LHCN-M2 (cell line): ENCODE measurements around a stretch of chr5.

- RAMPAGE, long total RNA = no peak
Observed at GRCh38 chr5:43122230-43122629, 1.5 kb downstream of the ZNF131 start.

DNA sequence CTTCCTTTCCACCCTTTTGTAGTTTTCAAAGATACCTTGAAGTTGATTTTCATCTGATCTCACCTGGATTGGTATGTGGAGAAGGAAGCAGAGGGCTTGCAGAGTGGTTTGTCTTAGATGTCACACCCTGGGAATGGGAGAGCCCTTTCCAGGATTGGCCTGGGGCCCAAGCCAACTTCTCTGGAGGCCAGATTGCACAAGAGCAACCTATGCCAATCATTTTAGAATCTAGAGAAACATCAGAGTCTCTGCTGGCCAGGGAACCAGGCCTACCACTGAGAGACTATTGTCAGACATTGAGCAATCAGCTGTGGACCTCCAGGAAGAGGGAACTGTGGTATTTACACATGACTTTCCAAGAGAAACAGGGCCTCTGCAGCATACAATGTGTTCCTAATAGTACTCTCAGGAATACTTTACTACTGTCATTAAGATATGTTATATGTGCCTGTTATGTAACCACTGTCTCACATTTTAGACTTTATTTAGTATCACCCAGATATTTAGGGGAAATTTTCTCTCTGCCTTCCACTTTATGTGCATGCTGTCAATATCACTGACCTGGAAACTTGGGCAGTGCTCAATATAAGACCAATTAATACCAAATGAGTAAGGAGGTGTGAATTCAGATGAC is 20.4 kb upstream of the CCL28 start:
- RAMPAGE, long total RNA = no peak

DNA sequence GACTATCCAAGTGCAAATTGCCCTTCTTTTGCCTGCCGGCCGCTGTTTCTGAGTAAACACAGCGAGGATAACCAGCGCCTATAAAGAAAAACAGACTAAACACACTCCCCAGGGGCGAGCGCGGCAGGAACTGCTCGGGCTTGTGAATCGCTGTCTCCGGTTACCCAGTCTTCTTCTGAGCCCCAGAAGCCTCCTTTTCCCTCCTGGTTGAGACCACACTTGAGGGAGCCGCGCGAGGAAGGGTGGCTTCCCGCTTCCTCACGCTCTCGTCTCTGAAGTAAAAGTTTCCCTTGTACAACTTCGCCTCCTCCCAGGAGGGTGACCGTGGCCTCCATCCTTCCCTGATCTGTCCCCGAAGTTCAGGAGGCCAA is 1.1 kb downstream of the HCN1 start:
- RAMPAGE, long total RNA = no peak

GRCh38 chr5:50365649-50366321 is 75.3 kb downstream of the EMB start:
- RAMPAGE, long total RNA = no peak

DNA sequence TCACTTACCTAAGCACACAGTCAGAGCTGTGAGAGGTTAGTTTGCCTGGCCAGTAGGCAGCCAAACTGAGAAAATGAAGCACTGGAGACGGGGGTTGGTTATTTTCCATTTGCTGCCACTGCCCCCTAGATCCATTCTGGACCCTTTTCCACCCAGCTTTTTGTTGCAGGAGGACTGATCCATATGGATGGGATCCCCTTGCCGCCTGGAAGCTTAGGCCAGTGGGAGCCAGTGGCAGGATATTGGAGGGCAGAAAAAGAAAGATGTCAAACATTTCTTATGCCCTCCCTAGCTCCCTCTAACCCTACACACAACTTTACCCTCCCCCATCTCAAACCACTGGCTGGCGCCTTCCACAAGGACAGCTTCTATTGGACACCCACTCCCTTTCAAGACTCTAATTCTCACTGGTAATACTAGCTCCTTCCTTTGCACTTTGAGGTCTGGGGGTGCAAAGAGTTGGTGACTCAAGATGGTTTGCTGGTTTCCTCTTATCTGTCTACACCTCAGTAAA is 11.7 kb upstream of the ITGA1 start:
- RAMPAGE, long total RNA = no peak

- RAMPAGE, long total RNA = no peak
Observed at GRCh38 chr5:52892952-52893477, 96.1 kb upstream of the ITGA2 start.

DNA sequence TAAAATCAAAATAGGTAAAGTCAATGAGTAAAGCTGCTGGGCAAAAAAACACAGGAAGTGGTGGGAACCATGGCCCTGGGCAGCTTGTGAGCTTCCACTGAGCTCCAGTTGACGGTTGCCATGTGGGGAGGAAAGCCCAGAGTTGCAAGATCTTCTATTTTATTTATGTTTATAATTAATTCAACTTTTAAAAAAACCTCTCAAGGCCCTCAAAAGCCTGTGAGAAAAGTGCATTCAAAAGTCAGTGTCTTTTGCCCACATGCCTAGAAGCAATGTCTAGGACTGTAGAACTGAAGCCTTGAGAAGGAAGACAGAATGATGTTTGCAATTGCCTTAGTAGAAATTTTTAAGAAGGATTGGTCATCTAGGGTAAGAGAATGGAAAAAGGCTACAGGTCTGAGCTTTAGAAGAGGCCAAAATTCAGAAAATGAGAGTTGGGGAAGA is 81.4 kb upstream of the ITGA2 start:
- RAMPAGE, long total RNA = no peak

DNA sequence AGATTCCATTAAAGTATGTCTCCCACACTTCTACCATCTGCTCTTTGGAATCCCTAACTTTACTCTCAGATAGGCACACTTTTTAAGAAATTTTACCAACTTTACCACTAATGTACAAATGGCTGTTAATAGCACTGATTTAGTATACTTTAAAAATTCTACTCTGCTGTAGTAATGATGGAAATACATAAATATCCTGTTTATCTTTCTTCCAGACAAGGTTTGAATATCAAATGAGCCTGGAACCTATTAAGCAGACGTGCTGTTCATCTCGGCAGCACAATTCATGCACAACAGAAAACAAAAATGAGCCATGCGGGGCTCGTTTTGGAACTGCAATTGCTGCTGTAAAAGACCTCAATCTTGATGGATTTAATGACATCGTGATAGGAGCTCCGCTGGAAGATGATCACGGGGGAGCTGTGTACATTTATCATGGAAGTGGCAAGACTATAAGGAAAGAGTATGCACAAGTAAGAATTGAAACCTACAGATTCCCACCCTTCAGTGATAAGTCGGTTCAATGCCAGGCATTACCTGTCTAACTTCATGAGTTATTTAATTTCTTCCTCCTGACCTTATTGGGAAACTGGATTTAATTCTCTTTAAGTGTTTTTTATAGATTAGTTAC is 79.1 kb upstream of the ITGA2 start:
- RAMPAGE, long total RNA = no peak

DNA sequence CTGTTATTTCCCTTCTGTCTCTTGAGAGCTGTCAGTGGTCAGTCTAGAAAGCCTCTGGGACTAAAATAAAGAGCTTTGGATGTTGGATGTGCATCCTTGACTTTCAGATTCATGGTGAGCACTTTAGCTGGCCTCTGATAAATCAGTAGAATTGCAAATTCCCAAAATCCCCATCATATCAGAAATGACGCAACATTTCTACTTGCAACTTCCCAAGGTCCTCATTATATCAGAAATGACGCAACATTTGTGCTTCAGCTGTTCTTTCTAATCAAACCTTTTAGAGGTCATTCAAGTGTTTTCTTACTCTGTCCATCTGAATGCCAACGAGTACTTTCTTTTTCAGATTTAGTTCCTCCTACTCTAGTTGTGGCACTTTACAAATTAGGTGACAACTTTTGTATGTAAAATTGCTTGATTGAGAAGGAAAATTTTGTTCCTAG is 167.3 kb upstream of the MOCS2 start:
- RAMPAGE, long total RNA = no peak

GRCh38 chr5:53485789-53486660 is 5.6 kb downstream of the FST start:
- RAMPAGE, long total RNA = no peak

- RAMPAGE, long total RNA = no peak
Observed at GRCh38 chr5:53997066-53997730, 313.2 kb downstream of the ARL15 start.

DNA sequence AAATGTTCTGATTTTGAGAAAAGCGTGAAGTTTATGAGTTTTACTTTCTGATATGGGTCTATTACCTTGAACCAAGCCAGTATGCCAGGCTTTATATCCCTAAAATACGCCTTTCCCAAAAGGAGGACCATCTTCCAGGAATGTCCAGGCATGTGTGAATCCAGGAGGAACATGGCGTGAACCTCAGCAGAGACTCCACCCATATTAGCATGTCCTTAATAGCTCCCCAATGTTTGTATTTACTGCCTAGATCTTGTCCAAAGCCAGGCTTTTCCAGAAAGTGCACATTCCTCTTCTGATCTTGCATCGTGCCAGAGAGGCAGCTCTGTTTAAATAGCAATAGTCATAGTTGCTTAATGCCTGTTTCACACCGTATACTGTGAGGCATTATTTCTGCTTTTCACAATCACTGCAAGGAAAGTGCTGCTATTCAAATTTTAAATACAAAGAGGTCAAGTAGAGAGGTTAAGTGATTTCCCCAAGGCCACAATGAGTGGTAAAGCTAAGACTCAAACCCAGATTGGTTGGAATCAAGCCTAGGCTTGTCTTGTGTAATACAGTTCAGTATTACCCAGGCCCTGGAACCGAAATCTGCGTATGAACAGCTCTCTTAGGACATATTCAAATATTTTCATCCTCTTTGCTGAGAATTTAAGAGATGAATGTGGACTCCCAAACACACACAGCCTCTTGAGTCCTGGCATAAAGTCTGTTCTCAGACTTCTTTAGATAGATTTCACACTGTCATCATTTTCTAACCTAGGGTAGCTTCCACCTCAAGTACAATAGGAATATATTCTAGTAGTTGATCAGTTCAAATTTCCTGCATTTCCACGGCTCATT is 153.6 kb downstream of the SNX18 start:
- RAMPAGE, long total RNA = no peak

DNA sequence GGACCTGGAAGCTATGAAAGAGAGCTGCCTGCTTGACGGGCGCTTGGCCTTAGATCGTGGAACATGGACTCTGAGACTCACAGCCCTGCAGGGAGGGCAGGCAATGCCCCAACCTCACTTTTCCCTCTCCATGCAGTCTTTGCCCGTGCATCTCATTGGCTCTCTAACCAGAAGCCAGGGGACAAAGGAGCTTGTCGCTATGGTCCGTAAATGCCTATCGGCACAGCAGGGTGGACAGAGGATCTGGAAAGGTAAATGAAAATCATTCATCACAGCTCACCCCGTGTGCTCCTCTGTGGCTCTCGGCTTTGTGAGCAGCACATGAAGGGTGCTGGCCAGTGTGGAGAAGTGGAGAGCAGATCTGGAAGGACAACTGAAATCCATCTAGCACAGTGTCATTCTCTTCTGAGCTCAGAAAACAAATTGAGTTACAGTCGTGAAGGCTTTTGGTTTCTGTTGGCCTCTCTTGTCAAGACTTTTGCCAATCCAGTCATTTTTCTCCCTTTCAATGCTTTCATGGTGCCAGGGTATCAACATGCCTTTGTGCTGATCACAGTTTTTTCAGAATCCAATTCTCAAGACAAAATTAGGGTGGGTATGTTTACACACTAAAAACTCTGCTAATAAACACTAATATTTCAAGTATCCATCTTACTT is 186.2 kb downstream of the SNX18 start:
- RAMPAGE, long total RNA = no peak

DNA sequence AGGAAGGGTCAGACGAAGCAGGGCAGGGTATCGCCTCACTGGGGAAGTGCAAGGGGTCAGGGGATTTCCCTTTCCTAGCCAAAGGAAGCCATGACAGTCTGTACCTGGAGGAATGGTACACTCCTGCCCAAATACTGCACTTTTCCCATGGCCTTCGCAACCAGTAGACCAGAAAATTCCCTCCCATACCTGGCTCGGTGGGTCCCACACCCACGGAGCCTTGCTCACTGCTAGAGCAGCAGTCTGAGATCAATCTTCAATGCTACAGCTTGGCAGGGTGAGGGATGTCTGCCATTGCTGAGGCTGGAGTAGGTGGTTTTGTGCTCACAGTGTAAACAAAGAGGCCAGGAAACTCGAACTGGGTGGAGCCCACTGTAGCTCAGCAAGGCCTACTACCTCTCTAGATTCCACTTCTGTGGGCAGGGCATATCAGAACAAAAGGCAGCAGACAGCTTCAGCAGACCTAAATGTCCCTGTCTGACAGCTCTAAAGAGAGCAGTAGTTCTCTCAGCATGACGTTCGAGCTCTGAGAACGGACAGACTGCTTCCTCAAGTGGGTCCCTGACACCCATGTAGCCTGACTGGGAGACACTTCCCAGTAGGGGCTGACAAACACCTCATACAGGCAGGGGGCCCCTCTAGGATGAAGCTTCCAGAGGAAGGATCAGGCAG is 5.6 kb upstream of the GZMA start:
- RAMPAGE, long total RNA = no peak

DNA sequence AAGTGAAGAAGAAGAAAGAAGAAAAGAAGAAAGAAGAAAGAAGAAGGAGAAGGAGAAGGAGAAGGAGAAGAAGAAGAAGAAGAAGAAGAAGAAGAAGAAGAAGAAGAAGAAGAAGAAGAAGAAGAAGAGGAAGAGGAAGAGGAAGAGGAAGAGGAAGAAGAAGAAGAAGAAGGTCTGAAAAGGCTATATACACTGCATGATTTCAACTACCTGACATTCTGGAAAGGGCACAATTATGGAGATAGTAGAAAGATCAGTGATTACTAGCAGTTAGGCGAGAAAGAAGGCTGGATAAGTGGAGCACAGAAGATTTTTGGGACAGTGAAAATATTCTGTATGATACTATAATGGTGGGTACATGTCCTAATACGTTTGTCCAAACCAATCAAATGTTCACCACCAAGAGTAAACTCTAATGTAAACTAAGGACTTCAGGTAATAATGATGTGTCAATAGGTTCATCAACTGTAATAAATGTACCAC is 21.2 kb downstream of the MCIDAS start:
- RAMPAGE, long total RNA = no peak

DNA sequence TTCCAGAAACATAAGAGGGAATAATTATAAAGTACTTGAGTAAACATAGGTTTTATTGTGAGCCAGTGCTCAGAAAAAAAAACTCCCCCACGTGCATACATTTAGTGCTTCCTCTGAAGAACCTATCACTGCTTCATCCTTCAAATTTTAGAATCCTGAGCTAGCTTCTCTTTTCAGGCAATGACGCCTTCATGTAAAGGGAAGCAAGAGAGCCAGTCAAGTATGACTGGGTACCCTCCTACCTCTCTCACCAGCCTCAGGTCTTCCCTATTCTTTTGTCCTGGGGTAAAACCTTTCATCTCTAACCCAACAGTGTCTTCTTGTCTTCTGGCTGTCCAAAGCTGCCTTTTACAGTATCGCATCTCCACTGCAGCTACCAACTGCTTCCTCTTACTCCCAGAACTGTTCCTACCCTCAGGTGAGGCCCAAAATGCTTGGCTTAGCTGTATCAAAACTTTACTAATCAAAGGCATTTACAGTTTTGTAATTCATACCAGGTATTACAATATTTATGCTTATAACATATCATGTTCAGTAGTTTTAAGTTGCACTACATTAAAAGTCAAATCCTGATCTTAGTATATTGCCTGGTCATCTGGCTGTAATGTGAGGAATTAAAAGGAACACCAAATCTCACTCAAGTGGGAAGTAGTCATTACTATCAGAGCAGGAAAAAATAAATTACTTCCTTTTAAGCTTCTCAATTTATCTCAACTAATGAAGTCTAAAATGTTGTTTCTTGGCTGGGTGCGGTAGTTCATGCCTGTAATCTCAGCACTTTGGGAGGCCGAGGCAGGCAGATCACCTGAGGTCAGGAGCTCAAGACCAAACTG is 31.8 kb downstream of the PLPP1 start:
- RAMPAGE, long total RNA = no peak

GRCh38 chr5:55935459-55935824 is 59.3 kb downstream of the IL6ST start:
- RAMPAGE, long total RNA = no peak

DNA sequence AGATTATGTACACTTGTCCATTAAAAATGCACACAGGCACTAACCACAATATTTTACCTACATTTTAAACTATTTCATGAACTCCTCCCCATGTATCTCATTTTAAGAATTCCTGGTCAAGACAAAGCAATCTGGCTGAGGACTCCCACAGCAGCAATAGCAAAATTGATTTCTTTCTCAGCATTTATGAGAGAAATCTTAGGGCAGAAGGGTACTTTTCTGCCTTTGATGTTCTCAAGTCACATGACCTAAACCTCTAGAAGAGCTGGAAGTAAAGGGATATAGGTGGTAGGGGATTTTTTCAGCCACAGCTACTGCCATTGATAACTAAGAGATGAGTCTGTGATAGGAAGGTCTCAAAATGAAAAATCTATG is 35.7 kb downstream of the IL6ST start:
- RAMPAGE, long total RNA = no peak

GRCh38 chr5:55989849-55990192 is 4.9 kb downstream of the IL6ST start:
- RAMPAGE, long total RNA = no peak

DNA sequence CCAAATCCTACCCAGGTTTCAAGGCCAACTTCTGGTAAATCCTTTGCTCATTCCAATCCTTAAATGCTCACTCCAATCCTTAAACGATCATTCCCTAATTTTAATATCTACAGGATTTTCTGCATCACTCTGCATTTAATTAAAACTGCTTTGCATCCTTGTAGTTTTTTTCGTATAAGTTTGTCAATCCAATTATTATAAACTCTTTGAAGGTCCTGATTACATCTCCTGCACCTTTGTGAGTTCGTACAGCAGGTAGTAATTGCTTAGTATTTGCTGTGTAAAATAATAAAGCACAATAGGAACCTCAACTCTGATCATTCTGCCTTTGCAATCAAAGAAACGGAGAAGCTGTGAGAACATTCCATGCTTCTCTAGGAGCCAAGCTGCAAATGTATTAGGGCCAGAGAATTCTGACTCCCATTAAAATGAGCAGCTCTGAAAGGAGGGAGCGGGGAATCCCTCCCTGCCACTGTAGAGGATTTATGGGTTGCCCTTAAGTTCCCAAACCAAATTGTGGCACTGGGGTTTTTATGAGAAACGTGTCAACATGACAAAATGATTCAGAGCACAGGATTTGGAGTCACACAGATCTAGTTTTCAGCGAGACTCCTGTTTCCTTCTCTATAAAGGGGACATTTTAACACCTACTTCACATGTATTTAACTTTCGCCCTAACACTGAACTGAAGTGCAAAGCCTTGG is 1.9 kb downstream of the IL6ST start:
- RAMPAGE, long total RNA = no peak